Mammary microvascular endothelial cell (primary cell): ENCODE measurements around a stretch of chr3.

DNA sequence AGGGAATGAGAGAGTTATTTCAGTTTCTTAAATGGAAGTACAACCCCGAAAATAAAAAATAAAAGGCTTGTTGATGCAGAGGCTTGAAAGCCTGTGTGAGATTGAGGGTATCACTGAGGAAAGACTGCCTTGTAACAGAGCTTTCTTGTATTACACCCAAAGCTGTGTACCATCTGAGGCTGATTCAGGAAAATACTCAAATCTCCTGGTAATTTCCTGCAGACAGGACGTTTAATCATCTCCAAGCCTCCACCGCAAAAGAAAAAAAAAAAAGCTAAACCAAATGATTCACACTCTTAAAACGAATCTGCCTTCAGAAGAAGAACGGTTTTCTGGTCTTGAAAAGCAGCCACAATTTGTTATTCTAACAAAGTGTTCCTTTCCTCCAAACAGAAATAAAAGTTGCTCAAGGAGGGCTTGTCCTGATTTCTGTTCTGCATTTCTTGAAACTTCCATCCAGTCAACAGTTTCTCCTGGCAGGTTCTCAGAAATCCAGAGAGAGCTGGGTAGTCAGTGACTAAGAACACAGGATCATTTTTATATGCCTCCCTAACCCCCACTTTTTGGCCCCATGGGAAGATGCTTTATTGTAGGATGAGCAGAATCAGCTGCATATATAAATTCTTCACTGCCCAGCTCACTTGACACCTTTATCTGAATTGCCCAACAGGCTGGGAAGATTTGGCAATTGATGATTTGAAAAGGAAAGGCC lies 40.8 kb upstream of the PRICKLE2 start:
- RAMPAGE, long total RNA, result no peak

DNA sequence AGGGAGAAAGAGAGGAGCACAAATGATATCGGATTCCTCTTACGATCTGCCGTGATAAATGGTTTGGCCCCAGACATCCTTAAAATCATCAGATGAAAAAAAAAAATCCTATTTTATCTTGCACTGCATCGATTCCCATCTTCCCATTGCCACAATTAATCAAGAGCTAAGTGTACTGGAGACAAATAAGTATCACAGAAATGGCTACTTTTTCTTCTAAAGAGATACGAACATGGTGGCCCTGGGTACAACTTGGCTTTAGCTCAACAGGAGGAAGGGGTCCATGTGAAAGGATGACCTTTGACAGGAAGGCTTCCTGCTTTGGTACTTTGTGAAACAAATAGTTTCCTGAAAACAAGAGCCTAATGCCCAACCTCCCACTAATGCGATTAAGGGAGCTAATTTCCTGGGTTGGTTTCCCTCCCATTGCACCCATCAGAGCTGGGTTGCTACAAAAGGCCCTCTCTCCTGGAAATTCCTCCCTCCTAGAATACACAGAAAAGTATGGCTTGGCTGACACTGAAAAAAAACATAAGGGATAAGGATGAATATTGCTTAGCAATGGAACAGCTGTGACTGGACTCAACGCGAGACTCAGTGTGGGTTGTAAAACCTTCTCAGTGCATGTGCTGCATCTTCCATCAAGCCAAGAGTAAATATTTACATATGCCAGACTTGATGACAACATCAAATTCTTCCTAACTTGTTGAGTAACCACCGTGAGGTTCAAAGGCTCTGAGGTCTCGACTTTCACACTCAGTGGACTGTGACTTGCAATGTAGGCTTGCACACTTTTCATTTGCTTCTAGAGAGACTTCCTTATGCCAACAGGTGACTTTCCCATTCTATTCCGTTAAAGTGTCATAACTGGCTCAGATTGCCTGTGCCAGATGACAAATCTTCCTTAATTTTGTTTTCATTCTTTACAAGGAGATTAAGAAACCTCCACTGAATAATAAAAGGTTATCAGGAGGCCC lies 60.2 kb downstream of the ADAMTS9 start:
- RAMPAGE, long total RNA, result no peak

DNA sequence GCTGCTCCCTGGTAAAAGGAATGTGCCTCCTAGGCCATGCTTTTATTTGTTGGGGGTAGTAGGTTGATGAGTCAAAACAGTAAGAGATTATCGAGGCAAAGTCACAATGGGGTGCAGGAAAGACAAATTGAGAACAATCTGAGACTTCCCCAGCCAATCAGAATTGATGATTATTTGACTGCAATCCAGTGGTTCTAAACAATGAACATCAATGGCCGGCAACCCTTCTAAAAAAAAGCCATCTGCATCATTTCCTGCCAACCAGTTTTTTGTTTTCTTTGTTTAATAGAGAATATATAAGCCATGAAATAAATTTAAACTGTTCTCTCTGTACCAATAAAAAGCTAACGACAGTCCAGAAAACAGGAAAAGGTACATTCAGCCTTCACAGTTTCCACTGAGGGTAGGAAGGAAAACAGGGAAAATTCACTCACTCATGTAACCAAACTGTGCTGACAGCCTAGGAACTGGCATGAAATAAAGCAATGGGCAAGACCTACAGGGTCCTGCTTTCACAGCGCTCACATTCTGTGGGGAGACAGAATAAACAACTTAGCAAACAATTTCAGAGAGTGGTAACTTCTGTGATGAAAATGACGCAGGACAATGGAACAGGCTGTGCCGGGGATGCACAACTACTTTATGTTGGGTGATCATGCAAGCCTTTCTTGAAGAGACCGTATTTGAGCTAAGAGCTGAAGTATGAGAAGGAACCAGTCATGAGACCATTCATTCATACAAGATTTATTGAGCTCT lies 630.1 kb downstream of the MAGI1 start:
- RAMPAGE, long total RNA, result no peak

DNA sequence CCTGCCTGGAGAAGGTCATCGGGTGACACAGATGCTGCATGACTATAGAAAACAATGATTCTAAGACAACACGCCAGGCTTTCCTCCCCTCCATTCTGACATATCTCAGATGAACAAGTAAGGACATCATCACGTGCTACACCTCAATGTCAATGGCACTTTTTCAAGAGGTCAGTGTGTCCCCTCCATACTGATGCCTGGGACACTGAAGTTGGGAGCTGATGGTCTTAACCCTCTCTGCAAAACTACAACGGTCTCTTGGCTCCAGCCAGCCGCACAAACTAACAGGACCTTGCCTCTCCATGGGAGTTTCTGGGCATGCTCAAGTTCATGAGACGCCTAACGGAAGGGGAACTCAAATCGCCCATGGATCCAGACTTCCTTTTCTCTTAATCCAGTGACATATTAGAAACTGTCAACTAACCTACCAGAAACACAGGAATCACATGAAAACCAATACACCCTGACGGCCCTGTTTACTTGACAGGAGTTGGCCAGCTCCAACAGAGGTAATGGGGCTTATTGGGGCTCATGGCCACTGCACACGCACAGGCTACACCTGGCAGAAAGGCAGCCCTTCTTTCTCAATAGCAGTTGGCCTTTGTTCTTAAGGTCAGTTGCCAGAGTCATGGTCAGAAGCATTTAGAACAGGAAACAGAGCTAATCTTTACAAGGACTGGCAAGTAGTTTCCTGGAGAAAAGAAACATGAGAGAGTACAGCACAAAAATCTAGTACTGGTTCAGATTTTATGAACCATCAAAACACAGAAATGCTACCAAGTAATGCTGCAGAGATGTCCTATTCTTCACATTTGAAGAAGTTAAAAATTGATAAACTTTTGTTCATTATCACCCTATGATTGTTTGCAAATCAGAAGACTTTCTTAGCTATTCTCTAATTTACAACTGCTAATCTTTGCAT lies 181.9 kb downstream of the MAGI1 start:
- RAMPAGE, long total RNA, result no peak

DNA sequence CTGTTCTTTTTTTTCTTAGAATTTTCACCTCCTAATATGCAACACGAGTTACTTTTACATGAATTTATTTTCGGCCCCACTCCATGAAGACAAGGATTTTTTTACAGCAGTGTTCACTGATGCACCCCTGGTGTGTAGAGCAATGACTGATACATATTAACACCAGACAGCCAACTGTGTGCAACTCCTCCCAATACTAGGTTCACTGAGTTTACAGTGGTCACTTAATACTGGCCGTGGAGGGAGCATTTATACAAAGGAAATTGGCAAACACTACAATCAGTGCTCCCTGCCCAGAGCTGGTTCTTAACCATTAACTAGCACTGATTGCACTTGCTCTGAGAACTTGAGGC lies 110.7 kb downstream of the MAGI1 start:
- RAMPAGE, long total RNA, result no peak

DNA sequence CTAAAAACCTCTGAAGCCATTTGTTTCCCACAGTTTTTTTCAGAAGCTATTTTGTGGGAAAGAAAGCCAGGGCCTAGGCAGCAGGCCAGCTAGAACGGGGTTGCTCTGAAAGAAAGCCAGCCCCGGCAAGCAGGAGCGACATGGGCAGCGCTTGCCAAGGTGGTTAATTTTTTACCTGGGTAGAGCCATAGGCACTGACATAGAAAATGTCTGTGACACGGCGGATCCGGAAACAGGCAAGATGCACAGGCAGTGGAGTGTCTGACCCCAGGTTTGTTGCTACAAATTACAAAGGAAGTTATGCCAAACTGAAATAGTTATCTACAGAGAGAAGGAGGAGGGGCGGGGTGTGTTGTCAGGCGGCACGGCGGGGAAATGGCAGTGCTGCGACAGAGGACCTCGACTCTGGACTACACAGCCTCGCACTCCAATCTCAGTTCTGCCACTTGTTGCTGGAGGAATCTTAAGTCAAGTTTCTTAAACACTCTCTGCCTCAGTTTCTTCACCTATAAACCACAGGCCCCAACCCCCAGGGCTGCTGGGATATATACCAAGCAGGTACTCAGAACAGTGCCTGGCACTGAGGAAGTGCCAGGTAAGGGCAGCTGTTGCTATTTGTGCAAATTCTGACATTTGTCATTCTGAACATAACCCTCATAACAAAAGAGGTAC lies 84.3 kb downstream of the MAGI1 start:
- RAMPAGE, long total RNA, result no peak

GRCh38 chr3:66039152-66039501 lies 409 bp upstream of the MAGI1 start:
- RAMPAGE, long total RNA, result no peak

DNA sequence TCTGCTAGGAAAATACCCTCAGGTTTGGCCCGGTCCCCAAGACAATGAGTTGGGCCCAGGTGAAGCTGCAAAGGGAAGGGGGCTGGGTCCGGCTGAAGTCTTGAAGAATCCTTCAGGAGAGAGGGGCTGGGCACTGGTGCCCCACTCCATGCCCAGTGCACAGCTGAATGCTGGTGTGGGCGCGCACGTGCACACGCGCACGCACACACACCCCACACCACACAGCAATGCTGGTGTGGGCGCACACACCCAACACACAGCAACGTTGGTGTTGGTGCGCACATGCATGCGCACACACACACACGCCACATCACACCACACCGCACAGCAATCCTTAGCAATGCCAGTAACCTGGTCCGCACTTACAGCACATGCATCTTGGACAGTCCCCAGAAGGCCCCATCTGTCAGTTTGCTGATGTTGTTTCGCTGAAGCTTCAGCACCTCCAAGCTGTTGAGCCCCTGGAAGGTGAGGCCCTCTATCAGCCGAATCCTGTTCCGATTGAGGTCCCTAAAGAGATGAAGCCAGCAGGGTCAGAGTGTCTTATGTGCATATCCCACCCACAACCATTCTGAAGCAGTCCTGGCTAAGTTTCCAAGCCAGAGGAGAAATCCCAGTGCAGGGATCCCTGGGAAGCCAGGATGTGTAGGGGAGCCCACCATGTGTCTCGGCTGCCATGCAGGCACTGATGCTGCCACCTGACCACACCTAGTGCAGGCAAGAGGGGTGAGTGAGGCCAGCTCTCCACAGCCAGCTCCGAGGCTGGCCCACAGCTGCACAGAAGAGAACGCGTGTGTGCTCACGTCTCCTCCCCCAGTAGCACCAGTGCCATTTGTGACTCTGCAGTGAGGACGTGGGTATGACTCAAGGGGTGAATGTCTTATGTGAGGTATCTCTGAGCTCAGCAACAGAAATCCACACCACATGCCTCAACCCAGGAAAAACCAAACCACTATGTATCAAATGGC lies 88.0 kb downstream of the LRIG1 start:
- RAMPAGE, long total RNA, result no peak

GRCh38 chr3:66442758-66443369 lies 58.0 kb downstream of the LRIG1 start:
- RAMPAGE, long total RNA, result no peak

DNA sequence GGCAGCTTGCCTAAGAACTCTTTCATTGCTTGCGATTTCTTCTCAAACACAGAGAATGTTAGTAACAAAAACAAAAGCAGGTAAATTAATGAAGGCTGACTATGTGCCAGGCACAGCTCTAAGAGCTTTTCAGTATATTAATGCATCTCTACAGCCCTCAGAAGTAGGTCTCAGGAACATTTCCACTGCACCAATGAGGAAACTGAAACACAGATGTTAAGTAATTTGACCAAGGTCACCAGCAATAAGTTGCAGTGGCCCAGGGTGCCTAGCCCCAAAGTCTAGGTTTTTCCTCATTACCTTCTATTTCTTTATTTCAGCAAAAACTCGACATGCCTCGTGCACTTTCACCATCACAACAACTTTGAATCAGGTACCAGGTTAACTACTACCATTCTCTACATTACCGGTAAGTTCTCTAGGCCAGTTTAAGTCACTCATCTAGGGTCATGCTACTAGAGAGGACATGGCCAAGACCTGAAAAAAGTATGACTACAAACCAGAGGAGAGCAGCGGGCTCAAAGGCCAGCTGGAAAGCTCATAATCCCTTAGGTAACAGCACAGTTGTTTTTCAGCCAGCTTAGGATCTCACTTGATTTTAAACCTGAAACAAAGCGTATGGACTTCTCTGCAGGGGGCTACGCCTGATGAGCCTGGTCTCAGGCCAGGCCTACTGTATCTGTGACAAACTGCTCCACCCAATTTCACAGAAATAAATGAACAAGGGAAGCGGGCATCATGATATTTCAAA lies 47.4 kb downstream of the LRIG1 start:
- RAMPAGE, long total RNA, result no peak

- RAMPAGE, long total RNA, result no peak
Observed at GRCh38 chr3:66477189-66478266, 23.3 kb downstream of the LRIG1 start.

DNA sequence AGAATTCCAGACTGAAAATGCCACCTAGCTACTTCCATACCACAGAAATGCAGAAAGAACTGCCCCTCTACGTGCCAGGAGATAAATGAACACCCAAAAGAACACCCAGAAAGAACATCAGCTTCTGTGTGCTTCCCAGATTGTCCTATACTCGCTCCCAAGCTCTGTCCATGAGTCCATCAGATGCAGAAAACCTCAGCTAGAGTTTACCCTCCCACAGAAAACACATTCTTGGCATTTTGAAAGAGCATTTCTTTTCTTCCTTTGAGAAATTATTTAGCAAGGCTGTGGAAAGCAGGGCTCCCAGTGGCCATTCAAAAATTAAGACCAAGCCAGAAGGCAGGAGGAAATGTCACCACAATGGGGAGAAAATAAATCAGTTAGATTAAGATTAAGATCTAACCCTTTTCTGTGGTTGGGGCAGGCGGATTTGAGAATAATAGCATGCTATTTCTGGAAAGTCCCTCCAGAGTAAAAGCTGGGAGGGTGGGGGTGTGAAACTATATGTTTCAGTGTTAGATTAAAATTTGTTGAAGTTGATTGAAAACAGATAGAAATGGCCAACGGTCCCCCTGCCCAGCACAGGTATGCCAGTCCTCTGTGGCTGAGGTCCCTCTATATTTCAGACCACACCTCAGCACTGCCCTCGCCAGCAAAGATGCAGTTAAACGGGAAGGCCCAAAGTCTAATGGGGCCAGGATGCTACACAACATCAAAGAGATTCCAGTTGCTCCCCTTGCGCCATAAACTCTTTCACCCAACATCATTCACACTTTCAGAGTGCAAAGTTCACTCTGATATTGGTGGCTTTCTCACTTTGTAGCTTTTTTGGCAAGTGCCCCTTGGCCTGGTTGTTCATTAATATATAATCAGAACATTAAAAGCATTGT lies 20.1 kb downstream of the LRIG1 start:
- RAMPAGE, long total RNA, result no peak

DNA sequence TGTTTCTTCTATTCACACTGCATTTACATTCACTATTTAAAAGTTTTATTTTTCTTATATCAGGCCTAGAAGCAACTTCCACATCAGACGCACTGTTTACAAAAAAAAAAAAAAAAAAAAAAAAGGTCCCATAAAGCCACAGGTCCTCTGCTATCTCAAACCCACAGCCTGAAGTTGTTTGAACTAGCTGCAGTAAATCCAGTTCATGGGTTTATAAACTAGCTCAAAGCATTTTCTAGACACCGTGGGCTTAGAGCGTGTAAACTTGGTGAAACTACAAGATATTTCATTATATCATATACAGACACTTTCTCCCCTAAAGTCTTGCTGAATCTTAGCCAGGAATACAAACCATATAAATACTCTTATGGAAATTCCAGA lies 3.2 kb downstream of the LRIG1 start:
- RAMPAGE, long total RNA, result no peak

DNA sequence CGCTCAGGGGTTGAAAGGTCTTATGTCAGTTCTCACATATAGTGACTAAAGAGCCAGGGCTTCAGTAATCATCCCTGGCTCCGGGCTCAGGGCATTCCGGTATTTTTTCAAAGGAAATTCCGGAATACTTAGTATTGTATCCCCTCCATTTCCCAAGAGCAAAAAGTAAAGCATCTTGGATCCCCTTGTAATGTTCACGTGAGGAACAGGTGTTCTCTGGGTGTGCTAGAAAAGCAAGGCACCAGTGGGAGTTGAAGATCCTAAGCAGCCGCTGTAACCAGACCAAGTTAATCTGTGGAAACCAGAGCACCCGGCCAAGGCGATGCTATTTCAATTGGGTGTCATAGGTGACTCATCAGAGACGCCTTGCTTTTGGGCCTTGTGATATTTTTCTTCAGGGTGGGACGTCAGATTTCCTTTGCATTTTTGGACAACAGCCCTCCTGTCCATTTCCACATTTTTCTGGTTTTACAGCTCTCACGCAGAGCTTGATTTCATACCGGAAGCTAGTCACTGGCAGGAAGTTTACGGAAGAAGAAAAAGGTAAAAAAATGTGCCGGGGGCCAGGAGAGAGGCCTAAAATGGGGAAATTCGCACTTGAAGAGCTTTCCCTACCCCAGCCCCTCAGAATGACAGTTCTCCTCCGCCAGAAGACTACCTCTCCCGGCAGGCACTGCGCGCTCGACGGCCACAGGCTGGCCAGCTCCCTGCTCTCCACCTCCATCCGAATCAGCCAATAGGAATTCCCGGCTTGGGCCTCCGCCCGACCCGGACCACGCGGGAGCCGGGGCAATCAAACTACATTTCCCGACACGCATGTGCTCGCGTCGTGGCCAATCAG lies 519 bp upstream of the KBTBD8 start:
- RAMPAGE, long total RNA, result no peak

GRCh38 chr3:67465319-67465990 lies 189.0 kb downstream of the SUCLG2 start:
- RAMPAGE, long total RNA, result no peak

- RAMPAGE, long total RNA, result no peak
Observed at GRCh38 chr3:67594245-67594889, 60.0 kb downstream of the SUCLG2 start.

DNA sequence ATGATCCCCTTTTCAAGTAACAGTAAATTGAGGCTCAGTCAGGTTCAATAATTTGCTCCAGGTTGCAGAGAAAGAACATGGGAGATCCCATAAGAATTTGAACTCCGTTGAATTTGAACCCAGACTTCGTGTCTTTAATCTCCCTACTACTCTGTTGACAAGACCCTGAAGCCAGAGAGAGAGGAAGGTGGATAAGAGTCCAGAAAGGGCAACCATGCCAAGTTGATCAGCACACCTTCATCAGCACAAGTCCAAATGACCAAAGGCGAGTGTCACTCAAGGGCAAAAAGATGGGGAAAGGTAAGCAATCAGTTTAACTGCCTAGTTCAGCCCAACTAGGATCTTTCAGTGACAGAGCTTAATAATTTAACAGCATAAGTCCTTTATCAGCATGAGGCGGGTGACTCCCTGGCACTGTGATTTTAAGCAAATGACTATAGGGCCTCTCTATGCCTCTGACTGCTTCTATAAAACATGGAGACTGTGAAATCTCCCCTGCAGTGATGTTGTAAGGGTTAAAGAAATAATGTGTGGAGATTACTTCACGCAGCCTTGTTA lies 6.2 kb downstream of the SUCLG2 start:
- RAMPAGE, long total RNA, result no peak

- RAMPAGE, long total RNA, result no peak
Observed at GRCh38 chr3:69043707-69043950, 8.5 kb downstream of the TMF1 start.

- RAMPAGE, long total RNA, result no peak
Observed at GRCh38 chr3:69058504-69058937, 6.4 kb upstream of the TMF1 start.

DNA sequence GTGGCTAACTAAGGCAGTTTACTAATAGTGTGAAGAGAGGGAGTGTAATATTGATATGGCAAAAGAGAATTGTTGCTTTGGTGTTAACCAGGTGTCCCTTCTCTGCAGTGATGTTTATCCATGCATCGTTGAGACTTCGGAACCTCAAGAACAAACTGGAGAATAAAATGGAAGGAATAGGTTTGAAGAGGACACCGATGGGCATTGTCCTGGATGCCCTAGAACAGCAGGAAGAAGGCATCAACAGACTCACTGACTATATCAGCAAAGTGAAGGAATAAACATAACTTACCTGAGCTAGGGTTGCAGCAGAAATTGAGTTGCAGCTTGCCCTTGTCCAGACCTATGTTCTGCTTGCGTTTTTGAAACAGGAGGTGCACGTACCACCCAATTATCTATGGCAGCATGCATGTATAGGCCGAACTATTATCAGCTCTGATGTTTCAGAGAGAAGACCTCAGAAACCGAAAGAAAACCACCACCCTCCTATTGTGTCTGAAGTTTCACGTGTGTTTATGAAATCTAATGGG lies 18.0 kb downstream of the LMOD3 start:
- RAMPAGE, long total RNA, result no peak